ENCODE data around the genes TBC1D16, CARD14 and RNF213.

GRCh38 chr17:79812580-79813542 lies 16.0 kb upstream of the CBX8 start:
- RRBS, result 2% methylated on average over 33 of the region's 102 CpGs

DNA sequence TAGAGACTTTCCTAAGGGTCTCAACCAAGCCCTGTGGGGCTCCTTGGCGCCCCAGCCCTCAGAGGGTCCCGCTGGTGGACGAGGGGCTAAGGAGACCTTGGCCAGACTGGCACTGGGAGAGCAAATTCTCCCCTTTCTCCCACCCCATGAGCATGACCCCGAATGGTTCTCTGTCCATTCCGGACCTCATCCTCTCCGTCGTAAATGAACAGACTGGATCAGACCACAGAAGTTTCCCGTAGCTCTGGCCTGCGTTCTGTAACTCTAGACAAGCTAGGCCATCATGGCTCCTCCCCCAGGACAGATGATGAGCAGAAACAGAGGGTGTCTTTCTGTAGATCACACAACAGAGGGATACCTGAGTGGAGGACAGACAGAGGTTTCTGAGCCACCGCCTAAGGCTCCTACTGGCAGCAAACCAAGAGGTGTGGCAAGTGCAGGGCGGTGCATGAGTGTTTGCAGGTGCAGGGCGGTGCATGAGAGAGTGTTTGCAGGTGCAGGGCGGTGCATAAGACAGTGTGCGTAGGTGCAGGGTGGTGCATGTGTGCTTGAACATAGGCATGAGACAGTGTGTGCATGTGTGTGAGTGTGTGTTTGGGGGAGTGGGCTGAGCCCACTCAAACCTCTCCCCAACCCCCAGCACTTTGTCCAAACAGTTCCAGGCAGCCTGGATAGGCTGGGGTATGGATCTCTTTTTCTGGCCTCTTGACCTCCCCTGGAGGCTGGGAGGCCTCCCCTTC lies 53.2 kb upstream of the CBX4 start:
- RRBS, result no CpG with 5 or more reads among the region's 14 CpGs

- RRBS, result 5% methylated on average over 5 of the region's 12 CpGs
Measured at GRCh38 chr17:79933876-79934189, 94.6 kb upstream of the CBX4 start.

DNA sequence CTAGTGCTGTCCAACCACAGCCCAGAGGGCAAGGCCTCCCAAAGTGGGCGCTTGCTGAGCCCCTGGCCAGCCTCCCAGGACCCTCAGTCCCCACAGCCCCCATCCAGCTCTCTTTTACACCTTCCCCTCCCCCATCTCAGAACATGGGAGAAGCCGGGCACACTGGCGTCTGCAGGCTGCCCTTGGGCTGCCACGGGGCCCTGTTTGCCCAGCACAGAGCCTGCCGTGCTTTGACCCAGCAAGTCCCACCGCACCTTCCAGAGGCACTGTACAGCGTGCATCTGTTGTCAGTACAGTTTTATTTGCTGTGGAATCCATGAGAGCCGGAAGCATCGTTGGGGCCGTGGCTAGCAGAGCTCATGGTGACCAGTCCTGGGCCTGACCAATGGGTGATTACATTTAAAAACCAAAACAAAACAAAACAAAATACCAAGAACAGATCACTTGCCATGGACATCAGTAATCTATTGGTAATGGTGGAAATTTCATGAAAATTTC lies 96.2 kb upstream of the CBX4 start:
- RRBS, result no CpG with 5 or more reads among the region's 10 CpGs

DNA sequence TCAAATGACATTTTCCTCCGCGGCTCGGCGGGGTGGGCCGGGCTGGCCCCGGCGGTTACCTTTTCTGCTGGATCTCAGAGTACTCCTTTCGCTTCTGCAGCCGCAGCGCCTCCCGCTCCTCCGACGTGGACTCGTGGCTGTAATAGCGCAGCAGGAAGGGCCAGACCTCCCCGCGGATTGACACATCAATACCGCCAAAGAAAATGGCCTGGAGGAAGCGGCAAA lies 86.1 kb downstream of the TBC1D16 start:
- RRBS, result no CpG with 5 or more reads among the region's 19 CpGs

GRCh38 chr17:79989047-79989810 lies 46.4 kb downstream of the TBC1D16 start:
- RRBS, result no CpG with 5 or more reads among the region's 20 CpGs

- RRBS, result 95% methylated on average over 7 of the region's 49 CpGs
Measured at GRCh38 chr17:80023464-80024336, 12.0 kb downstream of the TBC1D16 start.

DNA sequence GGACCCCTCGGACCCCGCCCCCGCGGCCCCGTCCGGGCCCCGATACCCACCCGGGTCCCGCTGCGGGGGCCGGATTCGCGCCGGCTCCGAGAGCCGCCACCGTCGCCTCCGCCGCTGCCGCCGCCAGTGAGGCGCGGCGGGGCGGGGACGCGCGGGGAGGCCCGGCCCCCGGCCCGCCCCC lies at the start of gene TBC1D16:
Gene TBC1D16, minus strand, starts transcription at position 128 of the 181 bp plus-strand sequence.
- RRBS, result 6% methylated on average over 15 of the region's 32 CpGs

DNA sequence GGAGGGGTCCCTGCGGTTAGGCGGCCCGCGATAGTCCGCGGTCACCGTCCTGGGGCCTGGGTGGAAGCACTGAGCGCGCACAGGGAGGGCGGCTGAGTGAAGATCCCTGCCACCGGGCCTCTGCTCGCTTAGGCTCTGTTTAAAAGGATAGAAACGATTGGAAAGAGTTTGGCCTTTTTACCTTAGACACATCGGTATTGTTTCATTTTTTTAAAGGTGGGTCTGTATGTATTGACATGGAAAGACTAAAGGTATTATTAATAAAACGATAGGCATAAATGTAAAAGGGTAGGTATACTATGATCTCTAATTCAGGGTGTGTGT lies 715 bp downstream of the CCDC40 start:
- RRBS, result no CpG with 5 or more reads among the region's 15 CpGs

GRCh38 chr17:80069810-80070285 lies 31.5 kb upstream of the GAA start:
- RRBS, result no CpG with 5 or more reads among the region's 6 CpGs

GRCh38 chr17:80101878-80102589 lies 653 bp downstream of the GAA start:
- RRBS, result no CpG with 5 or more reads among the region's 28 CpGs

DNA sequence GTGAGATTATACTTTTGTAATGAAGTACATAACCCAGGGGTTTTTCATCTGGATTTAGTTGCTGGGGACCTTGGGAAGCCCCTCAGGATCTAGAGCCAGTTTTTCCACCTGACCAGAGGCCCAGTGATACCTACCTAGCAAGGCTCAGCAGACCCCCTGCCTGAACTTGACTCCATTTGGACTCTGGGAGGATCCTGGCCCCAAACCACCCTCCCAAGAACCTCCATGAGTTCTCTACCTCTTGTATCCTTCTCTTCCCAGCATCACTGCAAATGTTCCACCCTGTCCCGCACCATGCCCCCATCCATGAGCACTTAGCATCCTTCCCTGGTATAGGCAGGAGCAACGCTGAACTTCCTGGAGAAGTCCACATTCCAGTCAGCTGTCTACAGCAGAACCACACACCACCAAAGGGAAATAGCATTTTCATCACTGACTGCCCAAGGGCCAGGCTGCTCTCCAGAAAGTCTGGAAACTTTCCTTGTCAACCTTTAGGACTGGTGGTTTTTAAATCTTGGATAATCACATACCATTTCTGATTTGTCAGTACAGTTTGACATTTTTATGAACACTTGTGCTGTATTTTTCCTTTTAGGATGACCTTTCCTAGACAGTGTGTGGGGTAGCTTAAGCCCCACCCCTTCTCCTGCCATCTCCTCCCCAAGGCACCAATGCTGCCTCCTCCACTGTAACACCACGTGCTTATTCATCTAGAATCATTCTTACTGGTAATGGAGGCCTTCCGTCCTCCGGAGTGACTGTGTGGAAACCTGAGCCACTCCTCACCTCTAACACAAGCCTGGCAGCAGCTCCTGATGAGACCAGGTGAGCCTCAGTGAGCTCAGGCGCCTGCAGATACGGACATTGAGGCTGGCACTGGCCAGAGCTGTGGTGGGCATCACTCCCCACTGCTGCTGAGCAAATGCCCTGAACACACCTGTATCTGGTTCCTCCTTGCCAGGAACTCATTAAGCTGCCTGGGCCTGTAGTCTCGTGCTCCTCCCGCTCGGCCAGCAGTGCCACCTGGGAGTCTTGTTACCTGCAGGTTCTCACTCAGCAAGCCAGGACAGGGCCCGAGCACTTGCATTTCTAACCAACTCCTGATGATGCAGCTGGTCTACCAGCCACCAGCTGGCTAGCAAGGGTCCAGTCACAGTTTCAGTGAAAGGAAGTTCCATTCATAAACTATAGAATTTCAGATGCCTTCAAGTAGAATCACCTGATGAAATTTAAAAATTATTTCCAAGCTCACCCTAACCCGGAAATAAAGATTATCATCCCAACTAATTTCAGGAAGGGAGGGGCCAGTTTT lies 13.6 kb downstream of the EIF4A3 start:
- RRBS, result no CpG with 5 or more reads among the region's 12 CpGs

DNA sequence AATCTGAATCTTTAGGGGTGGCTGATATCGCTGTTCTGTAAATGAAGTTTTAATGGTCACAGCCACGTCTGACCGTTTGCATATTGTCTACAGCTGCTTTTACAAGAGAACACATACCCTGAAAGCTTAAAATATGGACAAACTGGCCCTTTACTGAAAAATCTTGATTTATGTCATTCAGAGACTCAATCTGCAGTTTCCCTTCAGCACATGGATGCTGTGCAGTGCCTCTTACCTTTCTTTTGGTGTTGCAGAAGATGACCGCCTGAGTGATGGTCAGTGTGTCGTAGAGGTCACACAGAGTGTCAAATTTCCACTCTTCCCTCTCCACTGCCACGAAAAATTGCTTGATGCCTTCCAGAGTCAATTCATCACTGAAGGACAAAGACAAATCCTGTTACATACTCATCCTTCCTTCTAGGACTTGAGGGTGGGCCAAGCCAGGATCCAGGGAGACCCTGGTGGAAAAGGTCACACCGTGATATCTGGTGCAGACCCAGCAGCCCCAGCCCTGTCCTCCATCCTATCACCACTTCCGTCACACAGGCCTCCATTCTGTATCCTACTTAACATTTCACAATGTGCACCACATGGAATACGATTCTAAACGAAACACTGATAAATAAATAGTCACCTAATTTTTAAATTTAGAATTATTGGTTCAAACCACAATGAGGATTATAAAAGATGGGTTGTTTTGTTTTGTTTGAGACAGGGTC lies 8.9 kb downstream of the EIF4A3 start:
- RRBS, result no CpG with 5 or more reads among the region's 10 CpGs

- RRBS, result no CpG with 5 or more reads among the region's 17 CpGs
Measured at GRCh38 chr17:80169747-80170245, at the start of gene CARD14. Gene CARD14, plus strand, starts transcription at chr17:80170030.

DNA sequence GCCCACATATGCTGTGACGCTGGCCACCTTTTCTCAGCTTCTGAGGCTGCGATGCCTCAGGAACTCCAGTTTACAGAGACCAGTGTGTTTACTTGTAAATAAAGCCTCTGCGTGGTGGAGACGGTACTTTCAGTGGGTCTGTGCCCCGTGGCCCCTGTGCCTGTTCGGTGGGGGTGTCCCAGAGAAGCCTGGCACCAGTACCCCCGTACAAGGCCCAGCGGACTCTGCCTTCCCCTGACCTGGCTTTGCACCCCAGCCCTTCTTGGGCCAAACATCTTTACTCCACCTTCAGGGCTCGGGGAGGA lies 11.3 kb downstream of the SGSH start:
- RRBS, result no CpG with 5 or more reads among the region's 9 CpGs

DNA sequence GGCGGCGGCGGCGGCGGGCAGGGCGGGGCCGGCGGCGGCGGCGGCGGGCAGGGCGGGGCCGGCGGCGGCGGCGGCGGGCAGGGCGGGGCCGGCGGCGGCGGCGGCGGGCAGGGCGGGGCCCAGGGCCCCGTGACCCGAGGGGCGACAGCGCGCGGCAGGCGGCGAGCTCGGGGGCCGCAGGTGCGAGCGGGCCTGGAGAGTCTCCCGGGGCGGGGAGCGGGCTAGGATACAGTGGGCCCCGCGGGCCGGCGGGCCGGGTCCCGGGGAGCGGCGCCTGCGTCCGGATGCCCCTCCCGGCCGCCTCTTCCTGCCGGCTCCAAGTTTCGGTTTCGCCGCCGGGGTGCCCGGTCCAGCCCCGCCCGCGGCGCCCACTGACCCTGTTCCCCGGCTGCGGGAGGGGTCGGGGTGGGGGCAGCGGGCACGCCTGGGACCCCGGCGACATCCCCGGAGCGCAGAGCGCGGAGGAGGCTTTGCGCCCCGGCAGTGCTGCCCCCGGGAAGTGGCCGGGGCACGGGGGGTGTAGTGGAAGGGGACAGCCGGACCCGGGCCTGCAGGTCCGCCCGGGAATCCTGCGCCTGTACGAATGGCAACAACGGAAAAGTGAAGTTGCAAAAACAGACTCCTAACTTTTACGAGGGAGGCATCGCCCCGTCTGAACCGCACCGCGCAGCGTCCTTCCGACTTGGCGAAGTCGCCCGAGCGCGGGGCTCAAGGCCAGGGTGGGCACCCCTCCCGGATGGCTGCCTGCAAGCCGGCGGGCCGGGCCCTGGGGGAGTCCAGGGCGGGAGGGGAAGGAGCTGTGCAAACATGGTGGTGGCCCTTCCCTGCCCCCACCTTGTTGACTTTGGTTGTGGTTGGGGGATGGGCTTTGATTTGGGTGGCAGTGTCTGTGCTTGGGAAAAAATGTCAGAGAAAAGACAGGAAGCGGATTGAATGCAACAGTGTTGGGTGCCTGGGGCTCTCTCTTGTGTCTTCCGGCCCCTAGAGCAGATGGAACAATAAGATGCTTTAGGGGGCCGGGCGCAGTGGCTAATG lies at the start of gene RNF213:
Gene RNF213, plus strand, starts transcription at position 130 of the 1,035 bp plus-strand sequence.
- RRBS, result 1% methylated on average over 17 of the region's 109 CpGs

GRCh38 chr17:80261758-80262270 lies 1.2 kb downstream of the RNF213 start:
- RRBS, result no CpG with 5 or more reads among the region's 14 CpGs

- RRBS, result no CpG with 5 or more reads among the region's 27 CpGs
Measured at GRCh38 chr17:80455207-80455810, 21.1 kb downstream of the NPTX1 start.

- RRBS, result 0% methylated on average over 5 of the region's 26 CpGs
Measured at GRCh38 chr17:80832878-80833662, 158.6 kb upstream of the CHMP6 start.

DNA sequence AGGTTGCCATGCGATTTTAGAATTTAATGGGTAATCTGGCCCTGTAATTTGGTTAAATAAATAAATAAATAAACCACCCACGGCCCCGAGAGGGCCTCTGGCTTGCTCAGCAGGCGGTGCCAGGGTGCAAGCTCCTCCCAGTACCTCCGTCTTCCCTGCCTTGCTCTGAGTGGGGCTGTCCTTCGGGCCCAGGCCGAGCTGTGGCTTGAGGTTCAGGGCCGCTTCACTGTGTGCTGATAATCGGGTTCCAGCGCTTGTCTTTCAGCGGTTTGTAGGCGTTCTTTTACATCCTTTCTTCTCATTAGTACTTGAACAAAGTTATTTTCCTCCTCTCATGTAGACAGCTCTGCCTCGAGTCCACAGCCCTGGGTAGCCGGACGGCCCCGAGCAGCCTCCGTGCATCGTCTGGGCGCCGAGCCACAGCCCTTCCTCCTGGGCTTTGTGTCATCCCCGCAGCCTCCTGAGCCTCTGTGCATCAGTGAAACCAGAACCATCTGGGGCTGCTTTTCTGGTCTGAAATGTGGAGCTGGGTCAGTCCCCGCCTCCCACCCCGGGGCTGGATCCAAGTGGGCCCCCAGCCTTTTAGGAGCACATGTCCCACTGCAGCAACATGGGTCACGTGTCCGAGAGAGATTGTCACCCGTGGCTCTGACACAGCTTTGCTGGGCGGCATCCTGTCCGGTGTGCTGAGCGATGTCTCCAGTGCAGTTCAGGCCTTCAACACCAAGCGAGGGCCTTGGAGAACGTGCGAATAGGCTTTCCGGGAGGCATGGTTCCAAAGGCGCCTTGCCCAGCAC lies 157.4 kb upstream of the CHMP6 start:
- RRBS, result 98% methylated on average over 7 of the region's 34 CpGs

Data from GM12892 (cell line).